OVCAR3 (cell line): Measurements from ENCODE around the genes ZNF723 and RPSA2.

GRCh38 chr19:22831908-22832682 lies at the start of gene ZNF723:
Gene ZNF723, plus strand, starts transcription at chr19:22832291.
- RRBS, result 56% methylated on average over 6 of the region's 30 CpGs

DNA sequence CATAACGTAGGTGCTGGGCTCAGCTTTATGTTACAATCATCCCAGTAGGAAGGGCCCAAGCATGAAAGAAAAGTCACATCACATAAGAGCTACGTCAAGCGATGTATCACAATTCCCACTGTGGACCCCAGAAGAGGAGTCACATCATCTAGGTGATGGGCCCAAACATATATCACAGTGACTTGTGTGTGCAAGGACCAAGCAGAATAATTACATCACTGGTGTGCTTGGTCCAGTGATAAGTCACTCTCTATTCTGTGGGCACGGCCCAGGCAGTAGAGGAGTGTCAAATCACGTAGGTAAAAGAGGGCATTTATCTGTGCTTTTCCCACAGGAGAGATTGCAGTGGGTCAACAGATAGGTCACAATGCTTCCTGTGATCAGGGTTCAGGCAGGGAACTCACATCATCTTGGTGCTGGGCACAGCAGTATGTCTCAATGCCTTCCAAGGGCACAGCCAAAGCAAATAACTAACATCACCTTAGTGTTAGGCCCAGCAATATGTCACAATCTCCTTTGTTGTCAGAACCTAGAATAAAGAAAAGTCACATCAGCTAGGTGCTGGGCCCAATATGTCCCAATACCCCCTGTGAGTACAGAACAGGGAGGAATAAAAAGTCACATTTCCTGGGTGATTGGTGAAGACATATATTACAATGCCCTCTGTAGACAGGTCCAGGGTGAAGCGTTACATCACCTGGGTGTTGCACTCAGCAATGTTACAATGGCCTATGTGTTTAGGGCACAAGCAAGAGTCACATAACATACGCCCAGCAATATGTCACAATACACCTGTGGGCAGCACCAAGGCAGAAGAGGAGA lies 11.2 kb upstream of the ZNF724 start:
- RRBS, result no CpG with 5 or more reads among the region's 7 CpGs

GRCh38 chr19:23322774-23323955 lies 72.1 kb downstream of the ZNF91 start:
- RRBS, result no CpG with 5 or more reads among the region's 8 CpGs

GRCh38 chr19:23467707-23468132 lies 72.4 kb upstream of the ZNF91 start:
- RRBS, result no CpG with 5 or more reads among the region's 1 CpG

DNA sequence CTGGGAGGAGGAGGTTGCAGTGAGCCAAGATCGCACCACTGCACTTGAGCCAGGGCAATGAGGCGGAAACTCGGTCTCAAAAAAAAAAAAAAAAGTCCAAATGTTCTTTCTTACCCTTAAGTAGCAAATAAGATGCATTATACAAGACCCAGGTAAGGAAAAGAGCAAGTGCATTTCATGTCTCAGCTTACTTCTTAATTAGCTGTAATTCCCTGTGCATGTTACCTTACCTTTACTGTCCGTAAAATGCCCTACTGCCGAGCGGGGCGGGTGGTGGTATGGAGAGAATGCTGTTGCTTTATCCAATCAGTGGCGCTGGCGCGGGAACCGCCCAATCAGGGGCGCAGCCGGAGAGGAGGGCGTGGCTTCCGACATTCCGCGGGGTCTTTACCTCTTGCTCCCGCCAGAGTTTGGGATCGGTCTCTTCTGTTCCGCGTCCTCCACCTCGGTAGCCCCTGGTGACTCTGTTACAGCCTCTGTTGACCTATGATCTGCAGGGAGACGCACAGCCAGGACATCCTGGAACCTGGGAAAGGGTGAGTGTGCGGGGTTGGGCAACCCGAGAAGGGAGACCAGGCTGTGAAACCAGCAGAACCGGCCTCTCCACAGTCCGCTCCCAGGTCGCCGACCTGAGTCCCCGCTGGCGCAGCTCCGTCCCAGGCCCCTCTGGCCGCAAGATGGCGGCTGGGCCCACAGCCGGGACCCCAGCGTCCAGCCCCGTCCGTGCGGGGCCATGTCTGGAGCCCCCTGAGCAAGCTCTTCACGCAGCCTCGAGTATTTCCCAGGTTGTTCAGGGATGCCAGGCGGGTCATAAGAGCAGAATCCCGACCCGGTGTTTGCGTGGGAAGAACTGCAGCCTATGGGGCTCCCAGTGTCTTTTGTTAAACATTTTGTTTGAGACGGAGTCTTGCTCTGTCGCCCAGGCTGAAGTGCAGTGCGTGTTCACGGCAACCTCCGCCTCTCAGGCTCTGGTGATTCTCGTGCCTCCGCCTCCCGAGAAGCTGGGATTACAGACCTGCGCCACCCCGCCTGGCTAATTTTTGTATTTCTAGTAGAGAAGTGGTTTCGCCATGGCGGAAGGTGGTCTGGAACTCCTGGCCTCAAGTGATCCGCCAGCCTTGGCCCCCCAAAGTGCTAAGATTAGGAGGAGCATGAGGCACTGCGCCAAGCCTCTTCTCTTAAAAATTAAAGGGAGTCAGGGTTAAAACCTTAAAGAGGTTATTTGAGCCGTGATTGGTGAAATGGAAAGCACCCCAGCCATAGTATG lies at the start of gene RPSA2:
Gene RPSA2, plus strand, starts transcription at position 406 of the 1,267 bp plus-strand sequence.
- RRBS, result 9% methylated on average over 5 of the region's 60 CpGs

GRCh38 chr19:23763866-23764046 lies 952 bp downstream of the RPSA2 start:
- RRBS, result no CpG with 5 or more reads among the region's 1 CpG

GRCh38 chr19:23957457-23958261 lies 43.0 kb downstream of the ZNF726 start:
- RRBS, result no CpG with 5 or more reads among the region's 16 CpGs

- RRBS, result no CpG with 5 or more reads among the region's 1 CpG
These were observed 52.9 kb downstream of the ZNF726 start for GRCh38 chr19:23967729-23967928.

DNA sequence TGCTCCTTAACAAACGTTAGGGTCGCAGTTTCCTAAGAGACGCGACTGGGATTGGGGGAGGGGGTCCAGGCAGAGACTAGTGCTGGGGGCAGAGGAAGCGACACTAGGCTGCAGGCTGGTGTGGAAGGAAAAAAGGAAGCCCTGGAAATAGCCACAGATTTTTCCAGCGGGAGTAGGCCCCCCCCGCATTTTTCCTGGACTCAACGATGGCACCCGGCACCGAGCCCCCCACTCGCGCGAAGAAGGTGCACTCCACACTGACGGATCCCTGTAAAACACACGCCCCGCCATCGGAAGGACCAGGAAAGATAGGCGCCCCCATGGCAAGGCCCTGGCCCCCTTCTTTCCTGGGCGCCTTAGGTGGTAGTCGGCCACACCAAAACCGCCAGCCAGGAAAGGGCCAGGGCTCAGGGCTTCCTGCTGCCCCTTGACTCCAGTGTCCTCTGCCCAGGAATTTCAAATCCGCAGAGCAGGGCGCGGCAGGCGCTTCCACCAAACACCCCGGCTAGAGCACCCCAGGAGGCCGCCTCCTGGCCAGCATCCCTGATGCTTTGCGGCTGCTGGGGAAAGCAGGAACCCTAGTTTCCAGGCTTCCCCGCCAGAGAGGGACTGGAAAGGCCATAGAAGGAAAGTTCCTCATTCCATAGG lies 57.4 kb downstream of the ZNF726 start:
- RRBS, result no CpG with 5 or more reads among the region's 29 CpGs

DNA sequence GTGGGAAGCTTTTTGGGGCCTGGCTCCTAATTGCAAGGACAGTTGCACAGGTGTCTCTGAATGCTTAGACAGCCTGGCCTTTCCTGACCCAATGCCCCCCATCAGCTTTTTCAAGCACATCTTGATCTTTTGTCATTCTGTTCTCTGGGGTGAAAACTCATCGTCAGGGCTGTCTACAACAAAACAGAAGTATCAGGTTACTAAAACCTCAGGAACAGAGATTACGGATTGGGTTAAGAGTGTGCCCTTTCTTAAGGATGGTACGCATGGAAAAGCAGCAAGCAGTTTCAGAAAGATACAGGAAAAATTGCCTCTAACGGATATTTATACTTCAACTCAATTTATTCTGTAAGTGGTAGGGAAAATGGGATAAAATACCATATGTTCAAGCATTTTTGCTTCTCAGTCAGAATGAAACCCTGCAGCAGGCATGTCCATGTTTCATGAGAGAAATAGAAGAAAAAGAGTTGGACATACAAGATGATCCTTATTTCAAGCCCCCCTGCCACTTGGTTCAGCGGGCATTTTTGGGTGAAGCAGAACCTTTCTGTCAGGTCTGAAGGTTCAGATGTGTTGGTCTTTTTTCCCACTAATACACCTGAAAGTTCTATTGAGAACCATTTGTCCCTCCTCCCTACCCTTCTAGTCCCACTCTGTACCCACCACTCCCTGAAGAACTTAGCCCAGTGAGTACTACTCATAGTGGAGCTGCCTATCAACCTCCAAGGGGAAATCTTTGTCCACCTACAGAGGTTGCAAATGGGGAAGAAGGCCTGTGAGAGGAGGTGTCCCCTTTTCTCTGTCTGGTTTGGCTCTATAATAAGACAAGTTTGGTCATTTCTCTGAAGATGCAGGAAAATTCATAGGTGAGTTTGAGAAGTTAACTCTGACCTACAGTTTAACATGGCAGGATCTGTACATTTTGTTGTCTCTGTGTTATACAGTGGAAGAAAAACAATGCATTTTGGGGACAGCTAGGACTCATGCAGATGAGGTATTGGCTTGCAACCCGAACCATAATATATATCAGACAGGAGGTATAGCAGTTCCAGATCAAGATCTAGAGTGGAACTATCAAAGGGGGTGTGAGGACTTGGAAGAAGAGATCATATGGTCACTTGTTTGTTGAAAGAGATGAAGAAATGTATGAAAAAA lies 7.9 kb upstream of the ZNF254 start:
- RRBS, result no CpG with 5 or more reads among the region's 6 CpGs

DNA sequence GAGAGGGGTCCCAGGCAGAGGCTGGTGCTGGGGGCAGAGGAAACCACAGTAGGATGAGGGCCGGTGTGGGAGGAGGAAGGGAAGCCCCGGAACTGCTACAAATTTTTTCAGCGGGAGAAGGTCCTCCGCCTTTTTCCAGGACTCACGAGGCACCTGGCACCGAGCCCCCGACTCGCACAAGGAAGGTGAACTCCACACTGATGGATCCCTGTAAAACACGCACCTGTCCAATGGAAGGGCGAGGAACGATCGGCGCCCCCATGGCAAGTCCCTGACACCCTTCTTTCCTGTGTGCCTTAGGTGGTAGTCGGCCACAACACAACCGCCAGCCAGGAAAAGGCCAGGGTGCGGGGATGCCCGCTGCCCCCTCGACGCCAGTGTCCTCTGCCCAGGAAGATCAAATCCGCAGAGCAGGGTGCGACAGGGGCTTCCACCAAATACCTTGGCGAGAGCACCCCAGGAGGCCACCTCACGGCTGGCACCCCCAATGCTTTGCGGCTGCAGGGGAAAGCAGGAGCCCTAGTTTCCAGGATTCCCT lies 91.1 kb downstream of the ZNF254 start:
- RRBS, result no CpG with 5 or more reads among the region's 24 CpGs

DNA sequence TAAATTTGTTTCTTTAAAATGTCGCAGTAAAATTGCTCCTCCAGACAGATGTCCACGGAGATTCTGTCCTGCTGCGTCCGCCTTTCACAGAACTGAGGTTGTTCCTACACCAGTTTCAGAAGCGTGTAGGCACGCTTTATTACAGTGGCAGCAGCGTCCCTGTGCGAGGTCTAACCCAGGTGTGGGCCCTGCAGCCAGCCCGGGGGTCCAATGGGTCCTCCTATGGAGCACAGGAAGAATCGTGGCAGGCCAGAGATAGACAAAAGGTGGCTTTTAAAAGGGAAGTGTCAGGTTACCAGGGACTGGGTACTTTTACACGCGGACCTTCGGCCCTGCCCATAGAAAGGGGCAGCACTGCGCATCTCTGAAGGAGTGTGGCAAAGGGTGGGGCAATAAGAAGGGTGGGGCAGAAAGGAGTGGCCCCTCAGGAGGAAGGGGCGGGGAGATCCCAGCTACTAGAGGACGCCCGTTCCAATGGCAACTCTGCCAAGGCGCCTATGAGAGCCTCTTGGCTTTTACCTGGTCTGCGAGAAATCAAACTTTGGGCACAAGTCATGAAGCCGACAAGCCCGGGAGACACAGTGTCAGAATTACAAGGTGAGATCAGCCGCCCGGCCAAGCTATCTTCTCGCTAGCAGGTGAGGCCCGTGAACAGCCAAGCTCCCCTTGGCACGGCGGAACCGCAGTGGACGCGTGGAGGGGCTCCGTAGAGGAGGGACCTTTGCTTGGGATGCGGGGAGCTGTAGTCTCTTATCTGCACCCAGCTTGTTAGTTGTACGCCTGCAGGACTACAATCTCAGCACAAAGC lies 1419.7 kb downstream of the UQCRFS1 start:
- RRBS, result 0% methylated on average over 1 of the region's 33 CpGs

DNA sequence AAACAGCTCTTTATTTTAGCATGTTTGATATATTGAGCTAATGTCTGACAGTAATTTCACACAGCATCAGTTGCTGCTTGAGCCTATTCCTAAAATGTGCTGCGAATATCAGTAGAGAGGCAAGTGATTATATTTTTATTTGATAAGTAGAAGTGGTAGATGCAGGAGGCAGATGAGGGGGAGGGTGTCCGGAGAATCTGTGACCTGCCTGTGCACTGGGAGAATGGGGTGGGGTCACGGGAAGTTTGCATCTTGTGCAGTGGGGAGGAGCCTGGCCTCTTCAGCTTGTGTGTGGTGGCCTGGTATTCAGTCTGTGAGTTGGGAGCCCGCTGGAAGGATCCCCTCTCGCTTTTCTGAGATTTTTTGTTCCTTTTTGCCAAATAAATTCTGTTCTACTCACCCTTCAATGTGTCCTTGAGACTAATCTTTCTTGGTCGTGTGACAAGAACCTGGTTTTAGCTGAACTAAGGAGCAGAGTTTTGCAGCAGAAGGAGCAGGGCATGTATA lies 1257.5 kb downstream of the UQCRFS1 start:
- RRBS, result no CpG with 5 or more reads among the region's 6 CpGs

- RRBS, result no CpG with 5 or more reads among the region's 2 CpGs
These were observed 18.7 kb upstream of the POP4 start for GRCh38 chr19:29587368-29587791.

- RRBS, result no CpG with 5 or more reads among the region's 6 CpGs
These were observed 20.0 kb downstream of the PLEKHF1 start for GRCh38 chr19:29685337-29685602.

- RRBS, result no CpG with 5 or more reads among the region's 14 CpGs
These were observed 8.5 kb downstream of the C19orf12 start for GRCh38 chr19:29706378-29707218.

DNA sequence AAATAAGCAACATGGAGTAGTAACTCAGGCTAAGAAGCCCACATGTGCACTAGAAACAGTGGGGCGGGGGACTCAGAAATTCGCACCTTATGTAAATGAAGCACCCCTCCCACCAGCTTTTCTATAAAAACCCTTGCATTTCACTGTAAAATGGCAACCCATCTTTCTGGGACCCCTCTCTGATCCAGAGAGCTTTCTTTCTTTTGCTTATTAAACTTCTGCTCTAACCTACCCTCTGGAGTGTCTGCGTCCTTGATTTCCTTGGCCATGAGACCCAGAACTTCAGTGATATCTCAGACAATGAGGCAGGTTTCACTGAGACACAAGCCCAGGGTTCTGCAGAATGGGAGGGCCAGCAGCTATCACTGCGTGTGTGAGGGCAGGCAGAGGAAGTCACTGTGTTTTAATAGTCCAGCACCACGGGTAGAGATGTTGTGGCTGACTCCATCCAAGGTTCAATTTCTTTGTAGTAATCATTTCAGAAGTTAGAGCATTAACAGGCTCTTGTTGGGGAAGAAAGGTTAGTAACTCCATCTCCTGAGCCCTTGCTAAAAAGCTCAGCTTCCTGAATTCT lies 2.4 kb downstream of the C19orf12 start:
- RRBS, result no CpG with 5 or more reads among the region's 5 CpGs

DNA sequence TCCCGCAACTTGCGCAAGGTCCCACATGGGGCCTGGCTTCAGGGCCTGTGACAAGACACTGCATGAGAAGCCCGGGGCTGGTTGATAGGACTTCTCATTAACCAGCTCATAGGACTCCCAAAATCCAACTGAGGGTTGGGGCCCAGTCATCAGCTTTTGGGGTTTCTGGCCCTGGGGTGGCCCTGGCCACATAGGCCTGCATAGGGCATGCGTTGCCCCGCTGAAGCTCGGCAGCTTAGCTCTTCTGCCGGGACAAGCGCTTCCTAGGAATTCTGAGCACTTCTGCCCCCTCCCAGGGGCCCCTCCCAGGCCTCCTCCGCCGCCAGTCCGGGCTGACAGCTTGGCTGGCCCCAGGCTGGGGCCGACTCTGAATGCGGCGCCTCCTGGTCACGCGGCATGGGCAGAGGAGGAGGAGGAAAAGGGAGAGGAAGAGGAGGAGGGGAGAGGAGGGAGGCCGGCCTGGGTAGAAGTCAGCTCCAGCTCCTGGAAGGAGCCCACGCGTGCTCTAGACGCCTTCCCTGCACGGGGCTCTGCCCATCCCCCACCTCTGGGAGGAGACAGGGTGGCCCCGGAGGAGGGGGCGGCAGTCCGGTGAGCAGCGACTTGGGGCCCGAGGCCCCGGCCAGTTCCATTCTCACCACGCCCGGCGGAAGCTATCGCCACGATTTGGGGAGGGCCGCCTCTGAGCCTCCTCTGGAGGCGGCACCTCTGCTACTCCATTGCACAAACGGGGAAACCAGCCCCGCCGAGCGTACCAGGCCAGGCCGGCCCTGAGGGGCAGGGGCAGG lies 31.4 kb downstream of the CCNE1 start:
- RRBS, result 11% methylated on average over 16 of the region's 39 CpGs

DNA sequence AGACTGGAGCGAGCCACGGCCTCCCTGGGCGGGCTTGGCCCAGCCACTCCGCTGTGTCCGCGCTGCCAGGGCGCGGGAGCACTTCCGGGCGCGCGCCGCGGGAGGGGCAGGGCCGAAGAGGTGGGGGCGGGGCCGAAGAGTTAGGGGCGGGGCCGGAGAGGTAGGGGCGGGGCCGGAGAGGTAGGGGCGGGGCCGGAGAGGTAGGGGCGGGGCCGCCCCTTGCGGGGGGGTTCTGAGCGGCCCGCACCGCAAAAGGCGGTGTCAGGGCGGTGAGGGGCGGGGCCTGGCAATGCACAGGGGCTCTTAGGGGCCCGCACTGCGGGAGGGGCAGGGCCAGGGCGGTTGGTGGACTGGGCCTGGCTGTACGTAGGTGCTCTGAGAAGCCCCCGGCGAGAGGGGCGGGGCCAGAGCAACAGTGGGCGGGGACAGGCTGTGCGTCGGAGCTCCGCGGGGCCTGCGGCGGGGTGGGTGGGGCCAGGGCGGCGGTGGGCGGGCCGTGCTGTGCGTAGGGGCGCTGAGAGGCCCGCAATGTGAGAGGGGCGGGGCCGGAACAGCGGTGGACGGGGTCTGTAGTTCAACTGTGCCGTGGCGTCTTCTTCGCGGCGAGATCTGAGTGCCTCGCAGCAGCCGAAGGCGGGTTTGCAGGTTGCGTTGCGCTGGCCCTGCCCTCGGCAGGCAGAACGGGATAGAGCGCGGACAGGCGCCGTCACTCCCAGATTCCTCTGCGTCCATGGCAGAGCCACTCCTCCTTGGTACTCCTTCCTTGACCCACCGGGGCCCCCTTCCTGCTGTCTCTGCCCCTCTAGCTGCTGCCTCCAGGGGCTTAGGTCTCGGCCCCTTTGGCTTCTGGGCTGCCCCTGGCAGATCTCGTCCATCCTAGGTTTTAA lies 33.1 kb downstream of the CCNE1 start:
- RRBS, result 3% methylated on average over 18 of the region's 77 CpGs

DNA sequence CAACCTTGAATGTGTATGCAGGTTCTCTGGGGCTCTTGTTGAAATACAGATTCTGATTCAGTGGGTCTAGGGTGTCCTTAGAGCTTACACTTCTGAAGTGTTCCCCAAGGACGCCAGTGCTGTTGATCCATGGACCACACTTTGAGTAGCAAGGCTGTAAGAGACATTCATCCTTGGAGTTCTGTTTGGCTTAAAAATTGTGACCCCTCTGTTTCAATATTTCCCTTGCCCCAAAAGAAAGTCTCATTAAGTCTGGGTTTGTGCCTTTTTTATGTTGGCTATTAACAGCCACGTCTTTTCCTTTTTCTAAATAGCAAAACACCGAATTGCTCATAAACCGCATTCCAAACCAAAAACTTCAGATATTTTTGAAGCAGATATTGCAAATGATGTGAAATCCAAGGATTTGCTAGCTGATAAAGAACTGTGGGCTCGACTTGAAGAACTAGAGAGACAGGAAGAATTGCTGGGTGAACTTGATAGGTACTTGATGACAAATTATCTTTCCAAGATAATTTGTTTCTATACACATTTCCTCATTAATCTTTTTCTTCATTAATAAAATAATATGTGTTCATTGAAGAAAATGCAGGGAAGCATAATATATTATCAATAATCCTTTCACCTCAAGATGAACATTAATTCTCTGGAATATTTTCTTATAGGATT lies 65.3 kb downstream of the URI1 start:
- RRBS, result no CpG with 5 or more reads among the region's 5 CpGs